Neural progenitor cell (in vitro differentiated cells): ENCODE data around the genes CYP1A1, SCAMP2, GOLGA6D and NEIL1.

- RAMPAGE, long total RNA: no peak
These were observed at the start of gene CYP1A1 for GRCh38 chr15:74725427-74725710. Gene CYP1A1 (minus strand): TSS chr15:74725528.

DNA sequence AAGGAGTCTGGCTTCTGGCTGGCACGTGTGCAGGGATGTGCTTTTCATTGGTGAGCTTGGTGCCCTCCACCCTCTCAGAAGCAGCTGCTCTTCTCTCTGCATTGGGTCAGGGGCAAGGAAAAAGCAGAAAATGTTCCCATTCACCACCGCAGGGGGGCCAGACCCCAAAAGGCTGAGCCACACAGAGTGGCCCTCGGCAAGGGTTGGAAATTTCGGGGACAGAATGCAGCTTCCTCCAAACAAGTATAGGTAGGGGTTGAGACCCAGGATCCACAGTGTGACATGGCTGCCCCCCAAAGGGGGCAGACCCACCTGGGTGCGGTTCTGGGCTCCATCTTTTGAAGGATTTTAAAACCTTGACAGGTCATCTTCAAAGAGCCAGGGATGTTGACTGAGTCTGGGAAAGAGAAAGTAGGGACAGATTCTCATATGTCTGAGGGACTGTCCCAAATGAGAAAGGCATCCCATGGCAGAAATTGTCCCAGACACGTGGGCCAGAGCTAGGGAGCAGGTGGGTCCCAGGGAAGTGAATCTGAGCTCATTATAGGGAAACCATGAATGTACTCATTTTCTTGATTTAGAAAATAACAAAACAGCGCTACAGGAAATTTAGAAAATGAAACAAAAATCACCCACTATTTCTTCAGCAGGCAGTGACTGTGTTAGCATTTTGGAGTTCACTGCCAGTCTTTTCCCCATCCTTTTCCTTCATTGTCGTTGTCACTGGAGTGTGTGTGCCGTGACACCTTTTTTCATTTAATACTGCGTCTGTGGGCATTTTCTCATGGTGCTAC lies 2.8 kb downstream of the CSK start:
- RAMPAGE, long total RNA: no peak

DNA sequence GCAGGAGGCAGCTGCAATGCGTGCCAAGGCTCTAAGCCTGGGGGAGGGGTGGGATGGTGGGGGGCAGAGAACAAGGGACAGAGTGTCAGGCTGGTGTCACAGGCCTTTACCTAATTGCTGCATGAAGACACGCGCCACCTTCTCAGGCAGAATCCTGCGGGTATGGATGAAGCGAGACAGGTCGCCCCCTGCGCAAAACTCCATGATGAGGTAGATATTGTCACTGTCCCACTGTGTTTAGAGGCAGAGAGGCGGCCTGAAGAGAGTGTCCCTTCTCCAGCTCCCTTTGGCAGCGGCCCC lies 1.0 kb downstream of the ULK3 start:
- RAMPAGE, long total RNA: no peak

- RAMPAGE, long total RNA: no peak
These were observed at the start of gene SCAMP2 for GRCh38 chr15:74872669-74873644. Gene SCAMP2 (minus strand): TSS chr15:74873365.

DNA sequence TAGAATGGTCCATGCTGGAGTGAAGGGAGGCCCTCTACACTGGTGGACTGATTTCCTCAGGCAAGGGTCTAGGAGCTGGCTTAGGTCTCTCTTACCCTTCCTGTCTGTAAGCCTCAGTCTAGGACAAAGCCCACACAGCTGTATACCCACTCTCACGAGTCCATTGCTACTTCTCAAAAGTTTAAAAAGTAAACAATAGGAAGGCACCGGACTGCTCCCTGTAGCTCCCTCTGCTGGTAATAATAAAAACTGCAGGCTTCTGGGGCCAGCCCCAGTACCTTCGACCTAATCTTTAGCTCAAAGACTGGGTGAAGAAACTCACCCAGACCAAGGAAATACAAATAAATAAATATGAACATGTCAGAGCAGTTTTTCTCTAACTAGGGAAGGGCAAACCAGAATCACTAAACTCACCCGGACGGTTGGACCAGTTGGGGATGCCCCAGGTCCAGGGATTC lies 5.1 kb downstream of the FAM219B start:
- RAMPAGE, long total RNA: no peak

- RAMPAGE, long total RNA: no peak
These were observed 2.1 kb downstream of the RPP25 start for GRCh38 chr15:74954353-74955063.

GRCh38 chr15:74959047-74959605 lies 2.6 kb upstream of the RPP25 start:
- RAMPAGE, long total RNA: no peak

DNA sequence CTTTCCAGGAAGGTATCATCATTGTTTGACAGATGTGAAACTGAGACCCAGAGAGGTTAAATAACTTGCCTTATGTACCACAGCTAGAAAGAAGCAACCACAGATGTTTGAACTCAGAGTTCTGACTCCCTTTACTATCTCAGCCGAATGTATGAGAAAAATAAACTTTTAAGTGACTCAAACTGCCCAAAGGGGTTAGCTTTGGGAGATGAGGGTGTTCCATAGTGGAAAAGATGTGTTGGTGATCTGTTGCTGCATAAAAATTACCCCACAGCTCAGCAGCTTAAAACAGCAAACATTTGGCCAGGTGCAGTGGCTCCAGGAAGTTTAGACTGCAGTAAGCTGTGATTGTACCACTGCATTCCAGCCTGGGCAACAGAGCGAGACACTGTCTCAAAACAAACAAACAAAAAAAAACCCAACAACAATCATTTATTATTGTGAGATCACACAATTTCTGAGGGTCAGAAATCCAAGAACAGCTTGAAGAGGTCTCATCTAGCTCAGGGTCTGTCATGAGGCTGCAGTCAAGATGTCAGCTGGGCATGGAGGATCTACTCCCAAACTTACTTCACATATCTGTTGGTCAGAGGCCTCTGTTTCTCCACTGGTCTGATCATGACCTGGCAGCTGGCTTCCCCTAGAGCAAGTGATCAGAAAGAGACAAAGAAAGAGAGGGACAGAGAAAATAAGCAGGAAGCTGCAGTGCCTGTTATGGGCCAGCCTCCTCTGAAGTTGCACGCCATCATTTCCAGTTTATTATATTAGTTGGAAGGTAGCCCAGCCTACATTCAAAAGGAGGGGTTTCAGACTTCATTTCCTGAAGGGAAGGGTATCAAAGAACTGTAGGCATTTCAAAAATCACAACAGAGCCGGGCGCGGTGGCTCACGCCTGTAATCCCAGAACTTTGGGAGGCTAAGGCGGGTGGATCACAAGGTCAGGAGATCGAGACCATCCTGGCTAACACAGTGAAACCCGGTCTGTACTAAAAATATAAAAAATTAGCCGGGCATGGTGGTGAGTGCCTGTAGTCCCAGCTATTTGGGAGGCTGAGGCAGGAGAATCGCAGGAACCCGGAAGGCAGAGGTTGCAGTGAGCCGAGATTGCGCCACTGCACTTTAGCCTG lies 4.9 kb upstream of the RPP25 start:
- RAMPAGE, long total RNA: no peak

GRCh38 chr15:75043505-75044483 lies 20.4 kb downstream of the PPCDC start:
- RAMPAGE, long total RNA: no peak

DNA sequence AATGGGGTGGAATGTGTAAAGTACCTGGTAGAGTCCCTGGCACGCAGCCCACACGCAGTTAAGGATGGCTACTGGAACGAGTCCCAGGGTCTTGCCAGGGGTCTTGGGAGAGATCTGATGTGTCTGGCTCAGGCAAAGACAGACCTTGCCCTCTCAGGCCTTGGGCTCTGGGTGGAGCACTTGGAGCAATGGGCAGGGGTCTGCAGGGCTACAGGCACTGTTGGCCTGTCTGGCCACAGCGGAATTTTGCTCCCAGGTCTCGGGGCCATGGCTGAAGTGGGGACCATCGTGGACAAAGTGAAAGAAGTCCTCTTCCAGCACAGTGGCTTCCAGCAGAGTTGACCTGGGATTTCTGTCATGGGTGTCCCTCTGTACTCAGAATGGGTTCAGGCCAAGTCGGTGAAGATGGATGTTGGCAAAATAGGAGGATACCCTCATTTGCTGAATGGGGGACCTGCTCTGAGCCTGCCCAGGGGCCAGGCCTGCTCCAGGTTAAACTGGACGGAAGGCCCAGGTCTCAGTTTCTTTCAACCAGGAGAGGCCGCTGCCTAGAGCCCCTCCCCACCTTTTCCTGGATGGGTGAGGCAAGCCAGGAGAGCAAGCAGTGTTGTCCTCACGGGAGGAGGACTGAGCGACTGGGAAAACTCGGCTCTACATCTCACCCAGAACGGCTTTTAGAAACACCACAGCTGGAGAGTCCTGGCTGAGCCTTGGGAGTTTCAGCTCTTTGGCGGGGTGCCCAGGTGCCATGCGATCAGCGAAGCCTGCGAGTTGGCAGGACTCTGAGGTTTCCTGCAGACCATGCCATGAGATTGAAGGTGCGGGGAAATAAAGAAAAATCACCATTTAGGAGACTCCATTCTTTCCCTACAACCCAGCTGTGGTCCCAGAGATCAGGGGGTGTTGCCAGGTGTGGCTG lies 25.8 kb downstream of the PPCDC start:
- RAMPAGE, long total RNA: no peak

DNA sequence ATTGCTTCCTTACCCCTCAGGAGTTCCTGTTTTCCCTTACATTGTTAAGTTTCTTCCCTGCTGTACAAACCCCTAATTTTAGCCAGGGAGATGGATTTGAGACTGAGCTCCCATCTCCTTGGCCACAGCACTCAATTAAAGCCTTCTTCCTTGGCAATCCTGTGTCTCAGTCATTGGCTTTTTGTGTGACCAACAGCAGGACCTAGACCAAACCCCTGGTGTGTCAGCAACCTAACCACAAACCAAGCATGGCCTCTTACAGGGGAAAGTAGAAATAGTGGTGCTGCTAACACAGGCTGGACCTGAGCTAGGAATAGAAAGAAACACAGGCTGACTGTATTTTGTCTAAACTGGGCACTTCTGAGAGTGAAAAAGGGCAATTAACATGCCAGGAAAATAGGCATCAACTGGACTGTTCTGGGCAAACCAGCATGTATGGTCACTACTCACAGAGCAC lies 37.9 kb downstream of the PPCDC start:
- RAMPAGE, long total RNA: no peak

DNA sequence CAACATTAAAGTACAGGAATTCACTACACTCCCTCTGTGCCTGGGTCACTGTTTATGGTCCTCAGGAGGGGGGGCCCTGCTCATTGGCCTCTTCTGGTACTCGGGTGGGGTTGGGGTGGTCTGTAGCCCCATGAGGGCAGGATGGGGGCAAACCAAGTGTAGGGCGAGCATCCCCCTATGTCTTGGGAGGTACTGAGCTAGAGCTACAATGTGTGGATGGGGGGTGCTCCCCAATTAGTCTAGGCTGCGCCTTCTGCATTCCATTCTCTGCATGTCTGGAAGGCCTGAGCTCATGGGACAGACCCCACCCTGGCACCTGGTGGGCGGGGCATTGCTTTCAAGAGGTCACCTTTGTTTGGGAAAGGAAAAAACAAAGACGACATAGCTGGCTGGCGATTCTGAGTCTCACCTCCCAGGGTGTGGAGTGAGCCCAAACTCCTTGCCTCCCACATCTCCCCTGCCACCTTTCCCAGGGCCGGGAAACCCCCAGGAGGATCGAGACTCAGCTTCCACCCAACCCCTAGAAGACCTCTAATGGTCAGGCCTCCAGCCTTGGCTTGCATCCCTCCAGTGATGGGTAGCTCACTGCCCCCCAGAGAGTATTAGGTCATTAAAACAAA lies 45.0 kb upstream of the C15orf39 start:
- RAMPAGE, long total RNA: no peak

GRCh38 chr15:75178155-75179204 lies 23.2 kb upstream of the C15orf39 start:
- RAMPAGE, long total RNA: no peak

- RAMPAGE, long total RNA: no peak
These were observed 5.7 kb downstream of the C15orf39 start for GRCh38 chr15:75207064-75208105.

- RAMPAGE, long total RNA: no peak
These were observed at the start of gene GOLGA6D for GRCh38 chr15:75282398-75282979. Gene GOLGA6D (plus strand): TSS chr15:75282835.

GRCh38 chr15:75346740-75347759 lies at the start of gene NEIL1:
Gene NEIL1 (plus strand): TSS chr15:75347039.
- RAMPAGE, long total RNA: no peak

DNA sequence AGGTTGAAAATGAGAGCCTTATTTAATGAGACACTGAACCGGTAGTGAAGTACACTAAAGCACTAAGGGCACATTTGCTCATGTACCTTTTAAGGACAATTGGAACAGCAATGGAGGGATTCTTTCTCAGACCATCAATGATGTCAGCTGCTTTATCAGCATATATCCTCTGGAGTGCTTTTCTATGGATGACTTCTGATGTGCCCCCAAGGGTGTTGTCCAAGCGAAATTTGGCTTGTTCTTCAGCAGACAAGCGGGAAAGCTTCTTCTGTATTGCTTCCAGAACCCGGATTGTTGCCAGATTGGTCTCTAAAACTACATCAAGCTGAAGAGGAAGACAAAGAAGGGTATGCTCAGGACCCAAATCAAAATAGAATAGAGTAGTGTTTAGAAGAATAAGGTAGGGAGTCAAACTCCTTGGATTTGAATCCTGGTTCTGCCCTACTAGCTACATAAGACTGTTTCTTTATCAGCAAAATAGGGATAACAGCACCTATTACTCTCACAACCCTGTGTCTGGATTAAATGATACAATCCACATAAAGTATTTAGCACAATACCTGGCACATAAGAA lies 27.9 kb upstream of the MAN2C1 start:
- RAMPAGE, long total RNA: no peak

DNA sequence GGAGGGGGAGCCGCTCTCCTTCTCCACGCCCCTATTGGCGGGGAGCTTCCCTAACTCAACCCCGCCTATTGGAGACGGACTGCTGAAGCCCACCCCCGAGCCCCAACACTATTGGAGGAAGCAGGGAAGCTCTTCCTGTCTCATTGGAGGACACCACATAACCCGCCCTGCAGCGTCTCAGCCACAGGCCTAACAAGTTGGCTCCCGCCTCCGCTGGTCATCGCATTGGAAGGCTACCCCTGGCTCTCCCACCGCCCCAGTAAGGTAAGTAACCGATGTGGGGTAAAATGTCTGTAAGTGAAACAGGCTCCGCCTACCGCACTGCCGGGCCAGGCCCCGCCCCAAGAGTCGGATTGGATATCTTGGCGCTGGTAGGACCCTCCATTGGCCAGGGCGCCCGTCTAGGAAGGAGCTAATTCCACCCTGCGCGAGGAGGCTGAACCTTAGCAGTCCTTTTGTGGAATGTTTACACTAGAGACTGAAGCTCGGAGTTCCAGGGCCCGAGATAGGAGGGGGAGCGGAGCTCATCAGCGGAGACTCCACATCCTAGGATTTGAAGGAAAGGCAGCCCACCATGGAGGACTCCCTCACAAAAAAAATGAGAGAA lies 459 bp upstream of the SIN3A start:
- RAMPAGE, long total RNA: no peak

DNA sequence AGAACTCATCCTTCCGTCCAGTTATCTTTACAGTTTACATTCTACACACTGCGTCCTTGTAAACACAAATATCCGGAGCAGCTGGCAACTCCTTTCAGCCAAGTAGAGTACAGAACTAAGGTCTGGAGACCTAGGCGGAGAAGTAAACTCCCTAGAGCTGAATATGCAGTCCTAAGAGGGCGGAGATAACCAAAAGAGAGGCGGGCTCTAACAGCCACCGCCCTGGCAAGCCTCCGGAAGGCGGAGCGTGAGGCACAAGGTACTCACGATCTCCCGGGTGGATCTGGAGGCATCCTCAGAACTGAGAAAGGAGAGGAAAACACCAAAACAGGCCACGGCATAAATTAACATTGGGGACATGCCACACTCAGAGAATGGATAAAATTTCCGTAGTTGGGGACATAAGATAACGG lies 971 bp upstream of the SIN3A start:
- RAMPAGE, long total RNA: no peak

DNA sequence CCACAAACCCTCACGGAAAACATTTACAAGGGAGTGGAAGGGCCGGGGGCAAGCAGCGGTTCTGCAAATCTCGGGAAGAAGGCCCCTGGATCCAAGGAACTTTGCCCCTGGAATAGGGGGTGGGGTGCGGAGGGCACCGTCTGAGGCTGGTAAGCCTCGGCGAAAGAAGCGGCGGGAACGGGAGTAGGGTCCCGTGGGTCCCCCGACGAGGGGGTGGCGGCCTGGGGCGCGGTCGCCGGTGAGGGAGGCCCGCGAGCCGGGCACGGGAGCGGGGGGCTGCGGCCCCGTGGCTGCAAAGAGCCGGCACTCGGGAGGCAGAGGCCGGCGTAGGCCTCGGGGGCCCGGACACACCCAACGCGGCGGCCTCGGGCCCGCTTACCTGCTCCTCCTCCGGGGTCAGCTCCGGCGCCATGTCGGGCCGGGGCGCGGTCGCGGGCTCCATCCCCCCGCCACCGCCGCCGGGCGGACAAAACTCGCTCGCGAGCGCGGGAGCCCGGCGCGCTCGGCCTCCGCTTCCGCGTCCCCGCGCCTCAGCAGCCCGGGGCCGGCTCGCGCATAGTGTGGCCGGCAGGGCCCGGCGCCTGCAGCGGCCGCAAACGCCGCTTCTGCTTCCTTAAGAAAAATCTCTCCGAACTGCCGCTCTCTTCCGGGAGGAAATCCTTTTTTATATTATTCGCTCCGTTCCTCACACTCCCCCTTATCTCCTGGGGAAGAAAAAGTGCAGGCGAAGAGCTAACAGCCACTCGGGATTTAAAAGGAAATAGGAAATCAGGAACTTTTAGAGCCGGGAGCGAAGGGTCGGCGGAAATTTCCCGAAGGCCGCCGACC lies 566 bp downstream of the PTPN9 start:
- RAMPAGE, long total RNA: no peak